Sternocleidomastoid (tissue), 1 donor: ENCODE measurements around the gene VAV2.

- PRO-cap = no peak
Observed at GRCh38 chr9:133412722-133413158, 5.1 kb downstream of the REXO4 start.

- PRO-cap = no peak
Observed at GRCh38 chr9:133427766-133428154, 5.6 kb downstream of the ADAMTS13 start.

- PRO-cap = no peak
Observed at GRCh38 chr9:133478292-133478897, 504 bp downstream of the SLC2A6 start.

DNA sequence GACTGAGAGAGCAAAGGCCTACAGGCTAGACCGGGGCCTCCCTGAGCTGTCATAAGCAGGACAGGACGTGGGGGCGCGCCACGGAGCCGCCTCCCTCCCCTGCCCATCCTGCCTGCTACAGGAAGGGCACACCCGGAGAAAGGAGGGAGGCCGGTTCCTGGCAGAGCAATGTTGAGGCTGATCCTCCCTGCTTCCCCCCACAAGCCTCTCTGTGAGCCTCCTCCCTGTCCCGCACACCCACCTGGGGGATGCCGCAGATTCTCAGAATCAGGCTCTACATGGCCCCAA, 9.0 kb upstream of the SLC2A6 start:
- PRO-cap = bidirectional peak, plus-strand start at position 135 of the sequence, minus-strand start at position 53 of the sequence

DNA sequence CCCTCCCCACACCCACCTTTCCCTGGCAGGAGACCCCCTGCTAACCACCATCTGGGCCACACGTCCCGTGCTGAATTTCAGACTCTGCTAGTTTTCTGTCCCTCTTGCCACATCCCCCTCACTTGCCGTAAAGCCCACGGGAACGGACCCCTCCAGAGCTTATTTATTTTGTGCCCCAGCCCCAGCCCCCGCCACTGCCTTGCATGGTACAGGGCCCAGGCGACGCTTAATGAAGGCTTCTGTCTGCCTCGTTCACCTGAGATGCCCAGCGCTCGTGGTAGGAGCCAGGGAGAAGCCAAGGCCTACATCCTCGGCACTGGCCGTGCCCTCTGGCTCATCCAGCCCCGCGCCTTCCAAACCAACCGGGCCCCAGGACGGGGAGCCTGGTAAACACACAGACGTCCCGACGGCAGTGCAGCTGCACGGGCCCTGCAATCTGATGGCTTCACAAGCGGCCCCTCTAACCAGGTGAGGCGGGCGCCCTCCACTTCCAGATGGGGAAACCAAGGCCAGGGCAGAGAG, 23.8 kb downstream of the FAM163B start:
- PRO-cap = no peak

DNA sequence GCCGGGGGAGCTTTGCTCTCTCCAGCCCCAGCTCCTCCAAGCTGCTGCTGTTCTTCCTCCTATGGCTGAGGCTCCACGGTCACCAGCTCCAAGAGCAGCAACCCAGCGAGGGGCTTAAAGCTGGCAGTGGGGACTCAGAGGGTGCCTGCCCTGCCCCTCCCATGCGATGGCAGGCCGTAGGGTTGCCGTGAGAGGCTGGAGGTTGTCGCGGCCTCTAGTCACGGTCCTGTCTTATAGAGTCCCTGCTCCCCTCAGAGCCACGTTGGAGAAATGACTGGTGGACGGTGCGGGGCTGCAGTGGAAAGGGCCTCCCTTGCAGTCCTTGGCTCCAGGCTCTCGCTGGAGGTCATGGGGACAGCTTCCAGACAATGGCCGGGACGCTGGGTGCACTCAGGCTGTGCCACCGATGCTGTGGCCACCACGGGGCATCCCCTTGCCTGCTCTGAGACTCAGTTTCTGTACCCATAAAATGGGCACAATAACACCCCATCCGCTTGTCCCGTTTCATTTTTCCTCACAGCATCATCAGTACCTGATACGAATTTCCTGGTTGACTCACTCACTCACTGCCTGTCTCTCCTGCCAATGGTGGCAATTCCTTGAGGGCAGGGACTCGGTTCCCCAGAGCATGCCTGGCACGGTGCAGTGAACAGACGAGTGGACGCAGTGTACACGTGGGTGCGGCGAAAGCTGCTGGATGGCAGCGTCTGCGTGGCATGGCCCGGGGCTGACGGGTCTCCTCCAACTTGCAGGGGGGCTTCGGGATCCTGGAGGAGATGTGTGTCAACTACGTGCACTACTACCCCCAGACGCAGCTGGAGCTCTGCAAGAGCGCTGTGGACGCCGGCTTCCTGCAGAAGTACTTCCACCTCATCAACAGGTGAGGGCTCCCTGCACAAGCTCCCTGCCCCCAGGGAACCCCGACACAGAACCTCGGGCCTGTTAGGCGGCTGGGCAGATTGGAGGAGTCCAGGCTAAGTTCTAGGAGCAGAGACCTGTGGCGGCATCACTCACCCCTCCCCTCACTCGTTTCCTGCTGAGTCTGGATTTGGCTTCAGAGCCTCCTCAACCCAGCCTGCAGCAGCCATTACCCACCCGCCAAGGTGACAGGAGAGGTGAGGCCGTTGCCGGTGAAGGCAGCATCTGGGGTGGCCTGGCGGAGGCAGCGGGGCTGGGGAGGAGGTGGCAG, 20.0 kb downstream of the DBH start:
- PRO-cap = no peak

DNA sequence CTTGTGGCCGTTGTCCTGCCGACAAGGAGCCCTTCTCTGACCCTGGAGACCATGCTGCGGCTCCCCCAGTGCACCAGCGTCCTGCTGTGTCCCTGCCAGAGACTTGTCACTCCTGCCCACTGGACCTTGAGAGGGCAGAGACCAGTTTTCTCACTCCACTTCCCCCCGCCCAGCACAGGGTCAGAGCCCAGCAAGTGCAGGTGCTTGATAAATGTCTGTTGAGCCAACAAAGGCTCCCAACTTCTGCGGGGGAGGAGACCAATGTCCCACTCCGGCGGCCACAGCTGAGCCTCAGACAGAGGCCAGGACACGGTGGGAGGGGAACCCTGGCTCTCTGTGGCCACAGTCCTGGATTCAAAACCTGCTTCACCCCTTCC, 24.8 kb downstream of the SARDH start:
- PRO-cap = no peak

DNA sequence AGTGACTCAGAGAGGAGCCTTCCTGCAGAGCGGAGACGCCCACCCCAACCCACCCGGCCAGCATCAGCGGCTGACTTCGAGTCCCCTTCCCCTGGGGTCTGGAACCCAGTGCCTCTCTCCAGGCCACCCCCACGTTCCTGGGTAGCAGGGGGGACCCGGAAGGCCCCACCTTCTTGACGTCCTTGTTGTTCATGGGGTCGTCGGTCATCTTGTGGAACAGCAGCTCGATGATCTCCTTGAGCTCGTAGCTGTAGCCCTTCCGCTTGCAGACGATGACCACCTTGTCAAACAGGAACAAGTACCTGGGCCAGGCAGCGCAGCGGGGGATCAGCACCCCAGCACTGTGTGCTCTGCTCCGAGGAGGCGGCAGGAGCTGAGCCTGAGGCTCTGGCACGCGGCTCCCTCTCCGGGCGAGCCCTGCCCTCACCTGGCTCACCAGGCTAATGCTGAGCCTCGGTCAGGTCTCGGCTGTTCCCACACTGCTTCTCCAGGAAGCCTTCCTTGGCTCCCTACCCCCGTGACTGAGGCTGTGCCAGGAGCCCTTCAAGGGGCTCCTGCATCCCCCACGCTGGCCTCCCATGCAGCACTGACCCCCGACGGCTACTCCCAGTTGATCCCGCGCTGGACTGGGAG, 50.1 kb upstream of the SARDH start:
- PRO-cap = no peak

DNA sequence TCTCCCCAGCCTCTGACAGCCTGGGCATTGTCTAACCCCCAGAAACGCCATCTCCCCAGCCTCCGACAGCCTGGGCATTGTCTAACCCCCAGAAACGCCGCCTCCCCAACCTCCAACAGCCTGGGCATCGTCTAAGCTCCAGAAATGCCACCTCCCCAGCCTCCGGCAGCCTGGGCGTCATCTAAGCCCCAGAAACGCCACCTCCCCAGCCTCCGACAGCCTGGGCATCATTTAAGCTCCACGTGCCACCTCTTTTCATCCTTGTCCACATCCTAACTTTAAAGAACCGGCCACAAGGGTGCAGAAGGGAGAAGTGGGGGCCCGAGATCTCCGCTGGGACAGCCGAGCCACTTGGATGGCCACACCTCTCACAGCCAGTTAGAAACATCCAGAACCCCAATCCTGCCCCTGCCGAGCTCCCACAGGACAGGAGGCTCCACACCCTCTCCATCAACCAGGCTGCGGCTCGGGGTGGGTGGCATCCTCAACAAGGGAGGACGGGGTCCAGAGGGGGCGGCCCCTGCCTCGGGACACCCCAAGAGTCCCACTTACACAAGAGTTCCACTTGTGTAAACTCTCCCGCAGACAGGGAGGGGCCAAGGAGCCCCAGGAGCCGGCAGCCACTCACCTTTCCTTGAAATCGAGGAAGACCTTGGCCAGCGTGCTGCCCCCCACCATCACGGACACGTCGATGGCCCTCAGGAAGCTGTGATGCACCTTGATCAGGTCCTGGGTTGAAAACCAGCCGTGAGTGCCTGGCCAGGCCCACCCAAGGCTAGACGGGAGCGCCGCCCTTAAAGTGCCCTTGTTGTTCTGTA, 67.5 kb upstream of the SARDH start:
- PRO-cap = no peak

DNA sequence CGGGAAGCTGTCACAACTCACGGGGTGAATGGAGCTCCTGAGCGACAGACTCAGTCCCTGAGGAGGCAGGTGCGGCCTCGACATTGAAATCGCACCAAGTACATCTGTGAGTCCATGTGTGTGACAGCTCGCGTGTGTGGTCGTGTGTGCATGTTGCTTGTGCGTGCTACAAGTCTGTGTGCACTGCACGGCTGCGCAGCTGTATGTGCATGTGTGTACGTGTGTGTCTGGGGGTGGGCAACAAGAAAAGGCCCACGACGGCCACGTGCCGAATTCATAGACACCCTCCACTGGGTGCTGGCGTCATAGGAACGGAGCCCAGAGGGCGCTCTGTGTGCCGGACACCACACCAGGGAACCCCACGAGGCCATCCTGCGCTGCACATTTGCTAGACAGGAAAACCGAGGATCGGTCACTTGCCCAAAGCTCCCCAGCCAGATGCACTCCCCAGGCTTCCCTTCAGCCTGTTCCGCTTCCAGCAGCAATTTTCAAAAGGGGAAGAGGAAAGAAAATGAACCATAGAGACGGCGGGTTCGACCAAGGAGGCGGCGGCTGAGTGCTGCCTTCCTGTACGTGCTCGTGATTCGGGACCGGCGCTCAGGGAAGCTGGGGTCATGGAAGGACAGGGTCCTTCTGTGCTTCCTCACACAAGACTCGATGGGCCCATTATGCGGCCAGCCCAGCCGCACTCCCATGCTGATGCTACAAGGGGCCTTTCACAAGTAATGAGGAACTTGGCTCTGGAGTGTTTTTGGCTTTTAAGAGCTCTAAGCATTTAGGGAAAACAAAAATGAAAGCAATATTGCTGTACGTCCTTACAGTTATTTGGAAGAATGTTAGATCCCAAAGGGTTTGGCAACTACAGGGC, 124.5 kb upstream of the SARDH start:
- PRO-cap = bidirectional peak, plus-strand start at position 521 of the sequence, minus-strand start at position 363 of the sequence

DNA sequence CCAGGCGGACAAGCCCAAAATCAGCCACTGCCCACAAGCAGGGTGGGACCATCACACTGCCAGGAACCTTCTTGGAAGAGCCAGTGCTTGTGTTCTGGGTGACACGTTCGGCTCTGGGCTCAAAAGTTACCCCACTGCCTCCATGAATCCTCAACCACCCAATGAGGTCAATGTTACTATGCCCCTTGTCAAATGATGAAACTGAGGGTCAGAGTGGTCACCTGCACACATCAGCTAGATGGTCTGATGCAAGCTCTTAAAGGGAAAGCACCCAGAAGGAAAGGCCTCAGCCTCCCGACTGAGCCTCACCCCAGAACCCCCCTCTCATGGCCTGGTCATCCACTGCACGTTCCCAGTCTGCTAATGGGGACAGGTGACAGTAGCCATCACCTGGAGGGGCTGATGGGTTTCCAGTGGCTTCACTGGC, 114.8 kb downstream of the VAV2 start:
- PRO-cap = no peak

GRCh38 chr9:133888058-133888811, 103.9 kb downstream of the VAV2 start:
- PRO-cap = no peak

DNA sequence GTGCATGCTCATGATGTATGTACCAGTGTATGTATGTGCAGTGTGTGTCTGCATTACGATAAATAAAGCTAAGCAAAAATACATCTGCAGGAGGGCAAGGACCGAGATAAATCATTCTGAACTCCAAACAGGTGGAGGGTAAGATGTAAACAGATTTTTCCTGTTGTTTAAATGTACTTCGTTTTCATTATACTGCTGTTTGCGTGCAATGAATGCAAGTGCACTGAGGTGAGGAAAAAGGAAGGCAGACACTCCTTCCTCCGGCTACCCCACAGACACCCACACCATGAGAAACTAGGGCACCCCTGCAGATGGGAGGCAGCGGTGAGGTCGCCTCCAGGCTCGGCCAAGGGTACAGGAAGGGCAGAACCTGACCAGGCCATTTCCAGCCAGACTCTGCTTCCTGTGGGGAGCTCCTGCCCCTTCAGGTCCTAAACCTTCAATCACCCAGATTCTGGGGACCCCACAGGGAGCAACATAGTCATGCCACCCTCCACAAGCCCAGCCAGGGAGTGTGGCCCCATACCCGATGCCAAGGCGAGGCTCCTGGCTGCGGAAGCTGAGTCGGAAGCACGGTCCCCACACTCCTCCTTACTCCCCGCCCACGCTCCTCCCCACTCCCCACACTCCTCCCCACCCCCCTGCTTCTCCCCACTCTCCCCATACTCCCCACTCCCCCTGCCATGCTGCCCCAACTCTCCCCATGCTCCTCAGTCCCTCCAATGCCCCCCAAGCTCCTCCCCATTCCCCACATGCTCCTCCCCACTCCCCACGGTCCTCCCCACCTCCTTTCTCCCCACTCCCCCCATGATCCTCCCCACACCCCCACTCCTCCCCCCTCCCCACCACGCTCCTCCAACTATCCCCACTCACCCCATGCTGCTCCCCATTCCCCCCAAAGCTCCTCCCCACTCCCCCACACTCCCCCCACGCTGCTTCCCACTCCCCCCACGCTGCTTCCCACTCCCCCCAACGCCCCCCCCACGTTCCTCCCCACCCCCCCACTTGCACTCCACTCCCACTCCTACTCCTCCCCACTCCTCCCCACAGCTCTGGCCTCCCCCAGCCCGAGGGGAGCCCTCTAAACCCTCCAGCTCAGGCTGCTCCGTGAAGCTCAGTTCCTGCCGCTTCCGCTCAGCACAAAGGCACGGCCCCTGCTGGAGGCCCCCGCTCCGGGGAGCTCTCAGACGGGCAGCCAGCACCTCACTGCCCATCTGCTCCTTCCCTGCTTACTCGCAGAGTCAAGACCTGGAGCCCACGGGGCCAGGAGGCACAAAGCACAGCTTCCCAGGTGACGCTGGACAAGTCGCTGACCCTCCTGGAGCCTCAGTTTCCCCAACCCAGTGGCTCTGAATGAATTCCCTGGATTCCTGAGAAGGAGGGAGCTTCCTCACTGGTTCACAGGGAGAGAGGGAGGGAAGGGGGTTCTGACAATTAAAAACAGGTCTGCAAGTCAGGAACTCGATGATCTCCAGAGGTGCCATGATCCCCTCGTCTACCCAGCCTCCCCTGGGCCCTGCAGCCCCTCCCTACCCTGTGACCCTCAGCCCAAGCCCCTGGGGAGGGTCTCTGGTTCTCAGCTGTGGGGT, 36.7 kb downstream of the VAV2 start:
- PRO-cap = no peak

GRCh38 chr9:133973492-133974273, 18.4 kb downstream of the VAV2 start:
- PRO-cap = no peak

DNA sequence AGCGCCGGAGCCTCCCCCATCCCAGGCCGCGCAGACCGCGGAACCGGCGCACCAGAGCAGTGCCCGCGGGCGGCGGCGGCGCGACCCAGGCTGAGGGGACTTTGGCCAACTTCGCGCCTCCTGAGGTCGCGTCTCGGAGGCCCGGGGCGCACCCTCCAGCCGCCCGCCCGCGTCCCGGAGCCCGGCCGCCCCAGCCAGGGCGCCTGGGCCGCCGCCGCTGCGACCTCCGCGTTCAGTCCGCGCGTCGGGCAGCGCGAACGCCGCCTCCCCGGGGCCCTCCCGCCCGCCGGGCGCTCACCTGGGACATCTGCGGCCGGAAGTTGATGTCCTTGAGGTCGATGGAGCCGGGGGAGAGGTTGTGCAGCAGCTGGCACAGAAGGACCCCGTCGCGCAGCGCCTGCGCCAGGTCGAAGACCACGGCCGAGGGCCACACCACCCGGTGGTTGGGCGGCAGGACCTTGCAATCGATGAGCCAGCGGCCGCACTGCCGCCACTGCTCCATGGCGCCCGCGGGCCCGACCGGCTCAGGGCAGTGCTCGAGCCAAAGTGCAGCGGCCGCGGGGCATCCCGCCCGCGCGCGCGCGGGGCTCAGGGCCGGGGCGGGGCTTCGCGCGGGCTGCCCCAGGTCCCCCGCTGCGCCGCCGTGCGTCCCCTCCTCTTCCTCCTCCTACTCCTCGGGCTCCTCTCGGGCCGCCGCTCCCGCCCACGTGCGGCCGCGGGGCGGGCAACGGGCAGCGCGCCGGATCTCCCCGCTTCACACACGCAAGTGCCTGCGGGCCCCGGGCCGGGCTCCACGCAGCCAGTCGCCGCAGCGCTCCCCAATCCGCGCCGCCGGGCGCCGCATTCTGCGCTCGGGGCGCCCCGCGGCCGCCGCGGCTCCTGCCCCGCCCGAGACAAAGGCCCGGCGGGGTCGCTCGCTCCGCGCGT, at the start of gene VAV2:
TSS of gene VAV2 (minus strand) at position 548 of the 927 bp plus-strand sequence.
- PRO-cap = bidirectional peak, plus-strand start at position 710 of the sequence, minus-strand start at position 548 of the sequence

GRCh38 chr9:134035924-134036427, 10.7 kb downstream of the BRD3OS start:
- PRO-cap = no peak

DNA sequence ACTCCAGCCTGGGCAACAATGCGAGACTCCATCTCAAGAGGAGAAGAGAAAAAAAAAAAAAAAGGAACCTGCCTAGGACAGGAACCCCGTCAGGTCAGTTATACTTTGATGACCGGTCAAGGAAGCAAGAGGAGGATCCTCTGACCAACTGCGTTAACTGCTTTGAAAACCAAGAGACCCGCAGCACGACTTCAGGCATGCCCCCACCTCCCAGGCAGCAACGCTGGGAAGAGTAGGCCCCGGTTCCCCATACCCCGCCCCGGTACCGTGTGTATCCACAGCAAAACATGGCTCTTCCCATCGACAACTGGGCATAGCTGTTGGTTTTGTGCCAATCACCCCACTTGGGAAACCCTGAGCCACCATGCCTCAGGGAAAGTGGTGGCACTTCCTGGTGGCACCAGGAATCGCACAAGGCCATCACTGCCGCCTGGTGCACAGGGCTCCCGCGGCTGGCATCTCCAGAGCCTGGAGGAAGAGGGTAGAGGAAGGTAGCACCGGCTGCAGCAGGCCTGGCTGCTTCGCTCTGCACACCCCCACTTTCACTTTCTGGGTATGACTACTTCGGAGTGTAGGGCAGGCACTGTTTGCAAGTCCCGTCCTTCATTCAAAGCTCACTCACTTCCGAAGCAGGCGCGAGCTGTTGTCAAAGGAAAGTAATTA, 2.3 kb downstream of the BRD3 start:
- PRO-cap = bidirectional peak, plus-strand start at position 464 of the sequence, minus-strand start at position 457 of the sequence

- PRO-cap = unidirectional peak, plus-strand start at chr9:134134775
Observed at GRCh38 chr9:134134608-134135061, 1.2 kb upstream of the WDR5 start.

DNA sequence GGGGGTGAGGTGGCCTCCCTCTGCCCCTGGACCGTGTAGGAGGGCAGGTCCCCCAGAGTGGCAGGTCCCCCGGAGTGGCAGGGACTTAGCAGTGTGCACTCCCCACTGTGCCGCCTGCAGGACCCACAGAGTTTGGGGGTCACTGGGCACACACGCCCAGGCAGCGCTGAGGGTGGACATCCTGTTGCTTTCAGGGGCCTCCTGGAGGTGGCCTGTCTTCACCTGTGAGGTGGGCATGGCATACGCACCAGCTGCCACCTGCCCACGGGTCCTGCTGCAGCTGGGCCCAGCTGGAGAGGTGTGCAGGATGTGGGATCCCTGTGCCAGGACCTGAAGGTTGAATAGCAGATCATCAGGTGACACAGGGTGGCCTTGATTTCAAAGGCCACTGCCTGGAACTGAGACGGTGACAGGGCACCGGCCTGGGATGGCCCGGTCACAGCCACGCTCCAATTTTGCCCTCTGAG, 45.5 kb downstream of the WDR5 start:
- PRO-cap = no peak

GRCh38 chr9:134206096-134206625, 70.3 kb downstream of the WDR5 start:
- PRO-cap = no peak